SJSA1 (cell line): ENCODE measurements around the genes CPNE2, PSME3IP1 and ADGRG5.

- RAMPAGE, long total RNA: no peak
Observed at GRCh38 chr16:56643301-56643836, 4.9 kb downstream of the MT1A start.

GRCh38 chr16:56647433-56648435 lies 4.0 kb upstream of the MT1B start:
- RAMPAGE, long total RNA: no peak

GRCh38 chr16:56675600-56676286 lies 6.1 kb downstream of the MT1H start:
- RAMPAGE, long total RNA: no peak

DNA sequence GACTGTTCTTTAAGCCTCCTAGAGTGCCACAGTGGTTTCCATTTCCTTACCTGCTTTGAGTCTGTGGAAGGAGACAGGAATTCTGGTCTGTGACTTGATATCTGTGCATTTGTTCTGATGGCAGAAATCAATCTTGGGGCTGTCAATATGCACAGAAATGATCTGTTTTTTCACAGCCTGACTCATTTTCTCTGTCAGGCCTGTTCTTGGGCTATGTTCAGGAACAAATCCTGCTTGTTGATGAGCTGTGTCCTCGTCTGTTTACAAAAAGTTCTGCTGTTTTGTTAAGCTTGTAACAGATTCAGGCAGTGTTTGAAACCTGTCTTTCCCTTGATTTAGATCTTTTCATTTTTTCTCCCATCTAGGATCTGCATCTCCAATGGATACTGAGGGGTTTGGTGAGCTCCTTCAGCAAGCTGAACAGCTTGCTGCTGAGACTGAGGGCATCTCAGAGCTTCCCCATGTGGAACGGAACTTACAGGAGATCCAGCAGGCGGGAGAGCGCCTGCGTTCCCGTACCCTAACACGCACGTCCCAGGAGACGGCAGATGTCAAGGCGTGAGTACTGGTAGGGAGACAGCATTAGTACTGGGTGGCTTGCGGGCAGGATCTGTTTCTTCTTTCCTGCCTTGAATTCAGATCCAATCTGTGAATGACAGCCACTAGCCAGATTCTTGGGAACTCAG lies 18.1 kb downstream of the NUP93 start:
- RAMPAGE, long total RNA: no peak

DNA sequence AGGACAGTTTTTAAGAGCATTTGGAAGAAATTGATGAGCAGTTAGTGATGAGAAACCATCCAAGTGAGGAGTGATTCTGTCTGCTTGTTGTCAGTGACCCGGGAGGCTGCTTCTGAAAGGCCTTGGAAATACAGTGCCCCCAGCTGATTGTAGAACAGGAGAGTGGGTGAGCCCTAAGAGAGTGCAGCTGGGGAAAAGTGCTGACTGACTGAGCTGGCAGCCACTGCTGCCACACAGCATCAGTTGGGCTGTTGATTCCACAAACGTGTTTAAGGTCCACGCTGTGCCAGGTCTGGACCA lies 18.8 kb downstream of the NUP93 start:
- RAMPAGE, long total RNA: no peak

GRCh38 chr16:56848953-56849264 lies 16.1 kb upstream of the SLC12A3 start:
- RAMPAGE, long total RNA: no peak

GRCh38 chr16:56912689-56913824 lies 18.9 kb upstream of the HERPUD1 start:
- RAMPAGE, long total RNA: no peak

GRCh38 chr16:57023387-57024056 lies 34.2 kb downstream of the NLRC5 start:
- RAMPAGE, long total RNA: no peak

DNA sequence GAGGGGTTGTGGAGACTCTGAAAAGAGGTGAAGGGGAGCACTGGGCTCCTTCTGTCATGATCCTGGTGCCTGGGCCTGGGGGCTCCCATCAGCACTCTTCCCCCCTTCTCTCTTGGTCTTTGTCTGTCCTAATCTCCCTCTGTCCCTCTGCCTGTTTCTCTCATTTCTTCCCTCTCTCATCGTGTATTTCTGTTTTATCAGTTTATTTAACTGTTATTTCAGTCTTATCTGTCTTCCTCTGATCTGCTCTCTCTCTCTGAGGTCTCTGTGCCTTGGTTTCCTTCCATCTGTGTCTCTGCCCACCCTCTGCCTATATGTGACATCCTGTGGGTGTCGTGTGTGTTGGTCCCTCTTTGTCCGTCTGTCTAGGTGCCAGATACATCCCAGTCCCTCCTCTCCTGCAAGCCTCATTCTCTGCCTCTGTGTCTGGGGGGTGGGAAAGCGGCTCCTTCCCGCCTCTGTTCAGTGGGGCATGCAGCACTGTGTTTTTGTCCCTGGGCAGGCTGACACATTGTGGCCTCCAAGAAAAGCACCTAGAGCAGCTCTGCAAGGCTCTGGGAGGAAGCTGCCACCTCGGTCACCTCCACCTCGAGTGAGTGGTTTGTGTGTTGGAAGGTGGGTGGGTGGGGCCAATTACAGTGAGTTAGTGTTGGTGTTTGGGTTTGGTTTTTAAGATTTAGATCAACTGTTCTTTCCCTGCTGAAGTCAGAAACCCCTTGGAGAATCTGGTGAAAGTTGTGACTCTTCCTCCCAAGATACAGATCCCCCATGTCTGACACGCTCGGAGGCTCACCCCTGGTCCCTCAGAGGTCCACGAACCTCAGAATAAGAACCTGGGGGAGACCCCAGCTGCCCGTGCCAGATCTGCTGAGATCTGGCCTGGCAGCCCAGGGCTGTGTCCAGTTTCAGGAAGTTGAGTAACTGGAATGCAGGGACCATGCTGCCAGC lies 51.1 kb upstream of the CPNE2 start:
- RAMPAGE, long total RNA: no peak

DNA sequence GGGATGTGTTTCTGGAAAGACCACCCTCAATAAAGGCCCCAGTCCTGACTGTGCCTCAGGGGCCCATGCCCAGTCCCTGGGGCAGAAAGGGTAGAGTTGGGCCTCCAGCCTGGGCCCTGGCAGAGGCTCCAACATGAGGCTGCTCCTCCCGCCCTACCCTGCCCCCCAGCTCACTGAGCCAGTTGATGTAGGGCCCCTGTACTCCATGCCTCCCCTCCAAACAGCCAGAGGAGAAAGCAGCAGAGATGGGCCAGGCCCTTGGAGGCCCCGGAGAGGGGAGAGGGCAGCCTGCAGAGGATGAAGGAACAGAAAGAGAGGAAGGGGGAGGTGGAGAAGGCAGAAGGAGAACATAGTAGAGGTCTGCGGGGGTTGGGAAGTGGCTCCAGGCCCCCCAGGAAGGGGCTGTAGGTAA lies 42.2 kb upstream of the CPNE2 start:
- RAMPAGE, long total RNA: no peak

DNA sequence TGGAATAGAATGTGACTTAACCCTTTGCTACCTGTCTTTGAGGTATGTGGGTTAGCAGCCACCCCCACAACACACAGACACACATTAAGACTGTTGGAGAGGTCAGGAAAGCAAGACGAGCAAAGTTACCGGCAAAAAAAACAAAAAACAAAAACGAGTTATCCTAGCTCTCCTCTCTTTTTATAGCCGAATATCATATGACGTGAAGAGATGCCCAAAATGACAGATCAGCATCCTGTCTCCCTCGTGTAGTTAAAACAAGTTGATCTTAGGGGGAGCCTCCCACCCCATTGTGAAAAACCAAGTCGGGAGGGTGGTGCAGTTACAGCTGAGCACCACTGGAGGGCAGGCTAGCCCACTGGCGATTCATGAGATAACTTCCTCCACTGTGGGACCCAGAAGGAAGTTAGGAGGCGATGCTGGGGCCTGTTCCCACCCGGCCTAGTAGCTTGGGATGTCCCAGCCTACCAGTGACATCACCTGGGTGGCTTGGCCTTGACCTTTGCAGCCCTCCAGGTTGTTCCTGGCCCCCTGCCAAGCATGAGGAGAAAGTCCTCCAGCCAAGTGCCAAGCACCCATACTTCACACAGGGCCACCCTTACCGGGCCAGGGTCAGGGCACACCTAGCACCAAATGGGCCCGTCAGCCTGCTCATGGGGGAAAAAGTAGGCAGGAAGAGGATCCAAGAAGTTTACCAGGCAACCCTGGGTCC lies 8.1 kb upstream of the CPNE2 start:
- RAMPAGE, long total RNA: no peak

DNA sequence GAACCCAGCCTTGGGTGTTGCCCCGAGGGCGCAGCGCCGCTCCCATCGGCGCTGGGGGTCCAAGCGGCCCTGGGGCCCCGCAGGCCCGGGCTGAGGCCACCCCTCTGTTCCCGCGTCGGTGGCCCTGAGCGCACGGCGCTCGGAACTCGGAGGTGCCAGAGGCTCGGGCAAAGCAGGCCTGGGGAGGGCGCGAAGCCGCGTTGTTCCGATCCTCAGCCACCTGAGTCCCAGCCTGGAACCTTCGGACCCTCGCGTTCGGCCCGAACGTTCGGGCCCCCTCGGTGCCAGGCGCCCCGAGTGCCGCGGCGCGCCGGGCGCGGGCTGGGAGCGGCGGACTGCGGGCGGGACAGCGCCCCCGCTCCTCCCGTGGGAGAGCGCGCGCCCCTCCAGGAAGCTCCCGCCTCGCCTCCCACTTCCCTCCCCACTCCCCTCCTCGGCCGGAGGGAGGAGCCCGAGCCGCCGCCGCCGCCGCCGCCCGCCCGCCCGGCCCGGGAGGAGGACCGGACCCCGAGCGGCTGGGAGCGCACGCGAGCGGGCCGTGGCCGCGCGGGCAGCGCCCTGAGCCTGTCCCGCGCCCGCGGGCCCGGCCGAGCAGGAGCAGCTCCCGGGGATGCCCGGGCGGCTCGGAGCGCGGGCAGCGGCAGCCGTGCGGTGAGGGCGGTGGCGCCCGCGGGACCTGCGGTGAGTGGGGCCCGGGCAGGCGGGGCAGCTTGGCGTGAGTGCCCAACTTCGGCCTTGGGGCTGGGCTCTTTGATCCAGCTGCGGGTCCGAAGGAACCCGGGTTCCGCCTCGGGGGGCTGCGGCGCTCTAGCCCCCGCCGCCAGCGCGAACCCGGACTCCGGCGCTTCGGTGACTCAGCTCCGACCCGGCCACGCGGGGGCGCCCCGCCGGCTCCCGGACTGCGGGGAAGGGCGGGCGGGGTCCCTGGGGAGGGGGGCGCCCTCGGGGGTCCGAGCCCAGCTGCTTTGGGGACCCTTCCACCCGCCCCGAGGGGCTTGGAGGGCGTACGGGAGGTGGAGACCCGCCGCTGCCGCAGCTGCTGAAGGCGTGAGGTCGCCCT lies at the start of gene CPNE2:
TSS of gene CPNE2 (plus strand) at position 474 of the 1,060 bp plus-strand sequence.
- RAMPAGE, long total RNA: no peak

GRCh38 chr16:57185016-57186119 lies at the start of gene PSME3IP1:
Gene PSME3IP1, minus strand, starts transcription at chr16:57186039.
- RAMPAGE, long total RNA: start-site peak on the minus strand at chr16:57186008-57186054, 464 and 225 reads in 2 replicates

- RAMPAGE, long total RNA: no peak
Observed at GRCh38 chr16:57266499-57267334, 17.8 kb downstream of the PLLP start.

DNA sequence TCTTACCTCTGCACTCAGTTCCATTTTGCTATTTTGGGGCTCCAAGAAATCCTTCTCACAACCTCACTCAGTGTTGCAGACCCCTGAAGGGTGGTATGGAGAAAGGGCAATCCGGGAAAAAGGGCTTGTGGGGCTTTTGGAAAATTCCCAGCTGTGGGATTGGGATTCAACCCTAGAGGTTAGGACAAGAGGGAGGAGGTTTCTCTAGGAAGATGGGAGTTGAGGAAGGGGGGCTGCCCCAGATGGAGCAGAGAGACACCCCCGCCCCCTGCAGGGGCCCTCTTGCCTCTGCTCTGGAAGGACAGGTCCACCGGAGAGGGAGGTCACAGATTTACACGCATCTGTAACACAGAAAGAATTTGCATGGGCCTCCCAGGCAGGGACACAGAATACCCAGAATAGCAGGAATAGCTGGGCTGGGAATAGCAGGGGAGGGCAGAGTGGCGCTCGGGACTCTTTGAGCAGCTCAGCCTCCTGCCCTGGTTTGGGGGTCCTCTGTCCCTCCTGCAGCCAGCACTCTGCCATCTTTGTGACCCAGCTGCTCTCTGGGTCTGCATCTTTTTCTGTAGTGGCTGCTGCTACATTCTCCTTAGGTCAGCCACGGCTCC lies 33.7 kb upstream of the PLLP start:
- RAMPAGE, long total RNA: no peak

GRCh38 chr16:57413202-57414023 lies 8.8 kb downstream of the CCL17 start:
- RAMPAGE, long total RNA: no peak

GRCh38 chr16:57417955-57418505 lies 13.5 kb downstream of the CCL17 start:
- RAMPAGE, long total RNA: no peak

DNA sequence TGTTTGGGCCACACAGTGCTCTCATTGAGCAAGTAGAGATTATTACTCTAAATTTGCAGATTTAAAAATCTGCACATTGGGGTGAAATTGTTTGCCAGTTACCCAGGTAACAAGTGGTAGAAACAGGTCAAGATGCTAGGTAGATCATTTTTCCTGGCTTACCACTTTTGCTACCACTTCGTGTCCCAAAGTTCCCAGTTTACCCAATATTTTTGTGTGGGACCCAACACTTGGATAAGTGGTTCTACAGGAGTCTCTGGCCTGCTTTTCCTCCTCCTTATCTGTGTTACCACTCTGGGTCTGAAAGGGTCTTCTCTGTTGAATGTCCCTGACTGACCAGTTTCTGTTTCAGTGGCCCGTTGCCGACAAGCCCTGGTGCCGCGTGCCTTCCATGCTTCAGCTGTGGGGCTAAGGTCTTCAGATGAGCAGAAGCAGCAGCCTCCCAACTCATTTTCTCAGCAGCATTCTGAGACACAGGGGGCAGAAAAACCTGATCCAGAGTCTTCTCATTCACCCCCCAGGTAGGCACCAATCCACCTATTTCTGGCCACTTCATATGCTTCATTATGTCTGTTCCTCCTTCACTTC lies 3.5 kb downstream of the COQ9 start:
- RAMPAGE, long total RNA: no peak

DNA sequence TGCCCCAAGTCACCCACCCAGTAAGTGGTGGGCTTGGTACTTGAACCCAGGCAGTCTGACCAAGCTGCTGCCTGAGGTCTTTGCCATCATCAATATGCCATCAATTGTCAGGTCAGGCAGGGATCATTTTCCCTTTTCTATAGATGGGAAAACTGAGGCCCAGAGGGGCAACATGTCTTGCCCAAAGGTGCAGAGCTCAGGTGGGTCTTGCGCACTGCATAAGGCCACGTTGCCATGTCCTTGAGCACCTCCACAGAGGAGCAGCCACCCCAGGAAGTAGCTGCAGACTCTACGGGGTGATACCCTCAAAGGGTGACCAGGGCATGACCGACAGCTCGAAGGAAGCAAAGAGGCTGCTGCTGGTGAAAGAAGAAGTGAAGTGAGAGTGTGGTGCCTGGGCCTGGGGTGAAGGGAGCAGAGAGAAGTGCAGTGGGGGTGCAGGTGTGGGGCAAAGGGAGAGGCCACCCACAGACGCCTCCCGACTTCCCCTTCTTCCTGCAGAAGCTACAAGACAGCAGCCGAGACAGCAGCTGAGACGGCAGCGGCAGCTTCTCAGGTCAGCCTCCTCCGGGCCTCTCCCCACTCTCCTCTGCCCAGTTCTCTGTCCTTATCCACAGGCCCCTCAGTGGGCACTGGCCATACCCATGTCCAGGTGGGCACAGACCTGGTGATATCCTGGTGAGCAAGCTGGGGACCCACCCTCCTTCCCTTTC lies at the start of gene ADGRG5:
TSS of gene ADGRG5 (plus strand) at position 498 of the 713 bp plus-strand sequence.
- RAMPAGE, long total RNA: no peak

DNA sequence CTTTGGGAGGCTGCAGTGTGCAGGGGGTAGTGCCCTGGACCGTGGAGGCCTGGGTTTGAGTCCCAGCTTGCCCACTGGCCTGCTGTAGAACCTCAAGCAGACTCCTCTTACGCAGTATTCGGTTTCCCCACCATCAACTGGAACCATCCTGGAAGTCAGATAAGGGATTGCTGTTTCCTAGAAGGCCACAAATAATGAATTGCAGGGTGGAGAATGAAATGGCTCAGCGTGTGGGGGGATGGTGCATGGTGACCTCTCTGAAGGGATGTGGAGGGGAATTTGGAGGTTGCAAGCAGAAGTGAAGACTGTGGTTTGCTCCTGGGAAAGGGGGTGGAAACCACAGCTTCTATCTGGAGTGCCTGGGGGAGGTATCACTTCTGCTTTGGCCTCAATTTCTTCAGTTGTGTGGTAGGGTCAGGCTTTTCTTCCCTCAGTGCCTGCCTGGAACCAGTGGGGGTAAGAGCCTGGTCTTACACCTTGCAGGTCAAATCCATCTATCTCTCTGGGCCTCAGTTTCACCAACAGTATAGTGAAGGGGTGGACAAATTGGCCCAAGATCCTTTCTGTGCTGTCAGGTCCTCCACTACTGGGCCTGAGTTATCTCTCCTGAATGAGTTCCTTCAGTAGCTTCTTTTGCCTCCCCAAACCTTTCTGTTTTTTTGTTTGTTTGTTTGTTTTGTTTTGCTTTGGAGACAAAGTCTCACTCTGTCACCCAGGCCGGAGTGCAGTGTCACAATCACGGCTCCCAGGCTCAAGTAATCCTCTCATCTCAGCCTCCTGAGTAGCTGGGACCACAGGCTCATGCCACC lies 1.9 kb downstream of the ADGRG5 start:
- RAMPAGE, long total RNA: no peak